Peritoneum (tissue), 1 donor: ENCODE results near the genes NEFH and SLC35E4.

- PRO-cap, result no peak
These were observed 21.6 kb upstream of the RASL10A start for GRCh38 chr22:29337030-29337653.

- PRO-cap, result no peak
These were observed at the start of gene NEFH for GRCh38 chr22:29479801-29480465. Gene NEFH (plus strand): TSS chr22:29480218.

DNA sequence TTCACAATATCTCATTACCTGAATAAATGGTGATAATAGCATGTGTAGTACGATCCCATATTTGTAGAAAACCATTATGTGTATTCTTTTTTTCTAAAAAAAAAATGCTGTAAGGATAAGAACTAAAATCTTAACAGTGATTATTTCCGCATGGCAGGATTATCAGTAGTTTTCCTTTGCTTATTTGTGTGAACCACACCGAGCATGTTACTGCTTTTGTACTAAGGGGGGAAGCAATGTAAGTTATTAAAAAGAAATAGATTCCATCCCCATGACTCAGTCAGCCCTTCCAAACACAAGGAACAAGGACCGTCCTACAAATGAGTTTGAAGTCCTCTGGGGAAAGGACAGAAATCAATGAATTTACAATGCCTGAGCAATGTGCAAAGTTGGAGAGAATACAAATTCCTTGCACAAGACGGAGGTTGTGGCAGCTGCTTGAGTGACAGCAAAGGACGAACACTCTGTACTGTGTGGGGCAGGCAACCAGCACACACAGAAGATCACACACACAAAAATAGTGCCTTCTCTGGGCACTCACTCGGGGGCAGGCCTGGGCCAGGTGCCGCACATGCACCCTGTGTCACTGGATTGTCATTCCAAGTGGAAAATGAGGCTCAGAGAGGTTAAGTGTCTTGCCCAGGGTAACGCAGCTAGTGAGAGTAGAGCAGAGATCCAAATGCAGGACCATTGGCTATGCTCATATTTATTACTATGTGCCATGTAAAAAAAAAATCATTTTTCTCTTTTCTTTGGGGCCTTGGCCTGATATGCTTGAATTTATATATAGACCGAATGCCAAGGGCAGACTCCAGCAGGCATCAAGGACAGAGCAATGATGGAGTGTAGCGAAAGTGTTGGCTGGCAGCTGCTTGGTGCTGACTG lies 11.8 kb downstream of the UQCR10 start:
- PRO-cap, result no peak

DNA sequence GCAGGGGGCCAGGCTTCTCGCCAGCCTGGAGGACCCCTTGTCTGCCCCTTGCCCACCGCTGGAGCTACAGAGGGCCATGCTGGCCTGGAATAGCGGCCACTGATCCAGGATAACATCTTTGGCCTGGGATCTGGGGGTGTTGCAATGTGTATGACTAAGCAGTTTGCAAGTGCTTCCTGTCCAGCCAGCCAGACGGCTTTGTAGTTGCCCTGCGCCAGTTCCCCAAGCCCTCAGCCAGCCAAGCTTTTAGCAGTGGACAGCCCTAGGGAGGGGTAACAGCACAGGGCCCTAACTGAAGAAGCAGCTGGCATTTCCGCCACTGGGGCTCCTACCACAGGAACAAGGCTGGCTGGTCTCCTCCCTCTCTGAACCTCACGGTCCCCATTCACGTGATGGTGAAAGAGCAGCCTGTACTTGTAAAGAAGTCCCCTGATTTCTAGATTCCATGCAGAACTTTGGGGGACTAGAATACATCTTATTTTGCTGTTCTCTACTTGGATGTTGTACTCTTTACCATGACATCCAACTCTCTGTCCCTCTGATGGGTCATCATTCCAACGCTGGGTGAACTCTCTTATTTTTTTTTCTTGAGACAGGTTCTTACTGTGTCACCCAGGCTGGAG lies 32.2 kb downstream of the UQCR10 start:
- PRO-cap, result no peak

DNA sequence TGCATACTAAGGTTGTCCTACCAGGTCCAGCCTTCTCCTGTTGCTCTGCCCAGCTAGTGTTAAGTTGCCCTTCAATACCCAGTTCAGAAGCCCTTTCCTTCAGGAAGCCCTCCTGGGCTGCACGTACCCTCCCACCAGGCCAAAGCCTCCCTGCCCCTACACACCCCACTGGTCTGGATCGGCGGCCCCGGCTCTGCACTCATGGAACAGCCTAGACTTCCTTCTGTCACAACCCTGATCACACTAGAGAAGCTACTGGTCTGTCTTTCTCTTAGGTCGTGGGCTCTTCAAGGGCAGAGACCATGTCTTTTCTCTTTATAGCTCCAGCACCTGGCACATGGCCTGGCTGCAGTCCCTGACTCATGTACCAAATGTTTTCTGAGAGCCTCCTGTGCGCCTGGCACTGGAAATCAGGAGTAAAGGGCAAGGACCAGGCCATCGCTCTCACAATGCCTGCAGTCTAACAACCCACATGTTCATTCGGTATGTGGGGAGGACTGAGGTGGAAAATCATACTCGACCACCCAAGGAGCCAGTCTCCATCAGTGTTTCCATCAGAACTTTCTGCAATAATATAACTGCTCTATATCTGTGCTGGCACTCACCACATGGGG lies 7.5 kb downstream of the ASCC2 start:
- PRO-cap, result no peak

- PRO-cap, result no peak
These were observed 17.7 kb upstream of the ASCC2 start for GRCh38 chr22:29855755-29856144.

GRCh38 chr22:30195796-30196700 lies 50.5 kb downstream of the LIF start:
- PRO-cap, result no peak

DNA sequence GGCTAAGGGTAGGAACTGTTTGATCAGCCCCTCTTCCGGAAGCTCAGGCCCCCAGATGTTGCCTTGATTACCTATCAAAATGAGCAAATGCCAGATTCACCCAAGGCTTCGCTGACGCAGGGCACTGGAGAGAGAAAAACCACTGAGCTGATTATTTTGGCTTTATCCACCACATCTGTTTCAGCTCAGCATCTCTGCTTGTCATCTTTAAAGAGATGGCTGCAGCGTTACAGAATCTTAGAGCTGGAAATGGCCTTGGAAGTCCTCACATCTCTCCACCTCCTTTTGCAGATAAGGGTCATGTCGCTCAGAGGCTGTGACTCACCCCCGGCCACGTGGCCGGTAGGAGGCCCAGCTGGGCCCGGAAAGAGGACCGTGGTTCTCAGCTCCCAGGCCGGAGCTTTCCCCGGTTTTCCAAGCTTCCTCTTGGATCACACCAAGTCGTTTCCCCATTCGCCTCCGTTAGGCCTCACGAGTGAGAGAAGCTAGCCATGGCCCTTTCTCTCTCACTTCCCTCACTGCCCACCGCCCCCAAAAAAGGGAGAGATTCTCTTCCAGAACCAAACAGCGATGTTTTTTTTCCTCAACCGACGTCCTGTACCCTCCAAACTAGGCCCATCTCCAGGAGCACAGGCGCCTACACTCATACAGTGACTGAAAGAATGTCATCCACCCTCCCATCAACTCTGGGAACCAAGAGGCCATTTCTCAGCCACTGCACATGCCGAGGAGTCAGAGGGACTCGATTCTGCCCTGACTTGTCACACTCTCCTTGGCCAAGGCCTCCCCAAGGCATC lies 37.7 kb downstream of the LIF start:
- PRO-cap, result no peak

- PRO-cap, result no peak
These were observed 33.7 kb downstream of the LIF start for GRCh38 chr22:30212877-30213264.

DNA sequence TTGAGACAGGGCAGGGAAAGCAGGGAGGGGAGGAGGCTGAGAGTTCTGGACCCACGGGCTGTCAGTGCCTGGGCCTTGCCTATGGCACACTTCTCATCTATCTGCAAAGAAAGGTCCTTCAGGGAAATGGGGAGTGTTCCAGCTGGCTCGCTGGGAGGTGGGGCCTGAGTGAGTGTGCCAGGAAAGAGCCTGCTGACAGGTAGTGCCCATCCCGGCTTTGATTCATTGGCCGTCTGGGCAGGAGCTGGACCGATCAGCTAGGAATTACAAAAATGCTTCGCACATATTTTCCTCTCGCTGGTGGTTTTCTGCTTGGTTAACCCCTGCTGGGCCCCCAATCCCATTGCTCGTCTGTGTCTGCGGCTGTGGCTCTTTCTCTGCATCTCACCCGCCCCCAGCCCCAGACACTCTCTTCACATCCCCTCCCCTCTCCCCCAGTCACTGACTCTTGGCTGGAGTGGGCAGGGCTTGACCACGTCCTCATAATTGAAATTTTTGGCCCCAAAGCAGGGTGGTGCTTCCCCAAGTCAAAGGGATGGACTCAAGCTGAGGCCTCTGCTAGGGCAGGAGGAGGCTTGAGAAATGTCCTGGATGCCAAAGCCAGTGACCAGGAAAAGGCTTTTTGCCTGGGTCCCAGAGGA lies 10.8 kb downstream of the LIF start:
- PRO-cap, result no peak

DNA sequence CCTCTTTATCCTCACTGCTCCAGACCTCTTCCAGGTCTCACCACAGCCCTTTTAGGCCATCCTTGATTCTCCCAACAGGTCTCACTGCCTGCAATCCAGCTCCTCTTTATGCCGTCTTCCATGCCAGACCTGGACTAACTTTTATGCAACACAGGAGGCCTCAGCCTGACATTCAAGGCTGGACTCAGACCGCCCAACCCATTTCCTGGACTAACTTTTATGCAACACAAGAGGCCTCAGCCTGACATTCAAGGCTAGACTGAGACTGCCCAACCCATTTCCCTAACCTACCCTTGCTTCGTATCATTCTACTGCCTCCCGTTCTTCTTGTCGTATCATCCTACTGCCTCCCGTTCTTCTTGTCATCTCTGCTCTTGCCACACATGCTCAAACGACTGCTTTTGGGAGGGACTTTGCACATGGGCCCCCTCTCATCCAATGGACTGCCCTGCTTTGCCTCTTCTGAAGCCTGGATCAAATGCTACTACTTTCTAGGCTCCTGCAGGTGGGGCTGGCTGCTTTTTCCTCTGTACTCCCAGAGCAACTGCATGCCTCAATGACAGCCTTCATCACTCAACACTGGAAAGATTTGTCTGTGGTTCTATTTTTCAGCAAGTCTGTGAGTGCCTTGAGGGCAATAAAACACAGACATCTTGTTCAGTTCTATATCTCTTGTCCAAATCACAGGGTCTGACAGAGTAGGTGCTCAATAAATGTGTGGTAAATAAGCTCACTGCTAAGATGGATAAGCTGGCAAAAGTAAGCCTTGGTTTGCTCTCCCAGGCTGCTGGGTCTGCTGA lies 7.8 kb downstream of the TBC1D10A start:
- PRO-cap, result no peak

GRCh38 chr22:30341002-30341967 lies 14.5 kb upstream of the TBC1D10A start:
- PRO-cap, result no peak

- PRO-cap, result no peak
These were observed 14.6 kb downstream of the SF3A1 start for GRCh38 chr22:30342057-30342600.

DNA sequence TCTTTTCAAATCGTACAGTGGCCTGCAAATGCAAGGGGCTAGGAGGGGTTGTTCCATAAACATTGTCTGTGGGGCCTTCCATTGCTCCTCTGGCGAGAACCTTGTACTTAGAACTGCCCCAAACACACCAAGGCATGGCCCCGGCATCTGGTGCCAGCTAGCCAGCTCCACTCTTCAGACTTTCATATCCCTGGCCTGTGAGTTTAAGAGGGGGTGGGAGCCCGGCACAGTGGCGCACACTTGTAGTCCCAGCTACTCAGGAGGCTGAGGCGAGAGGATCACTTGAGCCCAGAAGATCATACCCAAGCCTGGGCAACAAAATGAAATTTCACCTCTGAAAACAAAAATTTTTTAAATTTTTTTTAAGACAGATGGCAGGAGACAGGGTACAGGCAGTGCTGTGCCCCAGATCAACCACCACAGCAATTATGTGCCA lies 8.5 kb downstream of the SF3A1 start:
- PRO-cap, result no peak

GRCh38 chr22:30375287-30375717 lies 11.9 kb downstream of the RNF215 start:
- PRO-cap, result no peak

GRCh38 chr22:30401854-30402449 lies 5.1 kb downstream of the SEC14L2 start:
- PRO-cap, result no peak

DNA sequence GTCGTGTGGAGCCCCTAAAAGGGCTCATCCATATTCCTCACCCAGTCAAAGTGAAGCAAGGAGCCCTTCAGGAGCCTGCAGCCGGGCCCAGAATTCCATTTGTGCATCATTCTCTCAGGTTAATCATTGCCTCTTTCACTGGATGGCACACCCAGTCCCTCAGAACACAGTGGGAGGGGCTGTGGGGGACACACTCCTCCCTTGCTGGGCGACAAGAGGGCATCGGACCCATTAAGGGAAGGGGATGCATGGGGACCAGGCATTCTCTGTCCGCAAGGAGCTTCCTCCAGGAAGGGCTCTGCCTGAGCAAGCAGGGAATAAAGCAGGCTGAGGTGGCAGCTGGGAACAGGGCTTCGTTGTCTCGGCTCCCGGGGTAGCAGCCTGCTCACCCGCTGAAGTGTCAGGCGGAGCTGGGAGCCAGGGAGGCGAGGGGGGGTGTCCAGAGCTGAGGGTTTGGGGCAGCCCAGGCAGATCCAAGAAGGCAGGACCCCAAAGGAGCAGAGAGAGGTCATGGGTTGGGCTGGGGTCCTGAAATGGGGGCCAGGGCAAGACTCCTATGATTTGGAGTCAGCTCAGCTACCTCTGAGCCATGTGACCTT lies 1.6 kb downstream of the GAL3ST1 start:
- PRO-cap, result no peak

- PRO-cap, result no peak
These were observed 2.4 kb downstream of the TCN2 start for GRCh38 chr22:30609248-30609910.

DNA sequence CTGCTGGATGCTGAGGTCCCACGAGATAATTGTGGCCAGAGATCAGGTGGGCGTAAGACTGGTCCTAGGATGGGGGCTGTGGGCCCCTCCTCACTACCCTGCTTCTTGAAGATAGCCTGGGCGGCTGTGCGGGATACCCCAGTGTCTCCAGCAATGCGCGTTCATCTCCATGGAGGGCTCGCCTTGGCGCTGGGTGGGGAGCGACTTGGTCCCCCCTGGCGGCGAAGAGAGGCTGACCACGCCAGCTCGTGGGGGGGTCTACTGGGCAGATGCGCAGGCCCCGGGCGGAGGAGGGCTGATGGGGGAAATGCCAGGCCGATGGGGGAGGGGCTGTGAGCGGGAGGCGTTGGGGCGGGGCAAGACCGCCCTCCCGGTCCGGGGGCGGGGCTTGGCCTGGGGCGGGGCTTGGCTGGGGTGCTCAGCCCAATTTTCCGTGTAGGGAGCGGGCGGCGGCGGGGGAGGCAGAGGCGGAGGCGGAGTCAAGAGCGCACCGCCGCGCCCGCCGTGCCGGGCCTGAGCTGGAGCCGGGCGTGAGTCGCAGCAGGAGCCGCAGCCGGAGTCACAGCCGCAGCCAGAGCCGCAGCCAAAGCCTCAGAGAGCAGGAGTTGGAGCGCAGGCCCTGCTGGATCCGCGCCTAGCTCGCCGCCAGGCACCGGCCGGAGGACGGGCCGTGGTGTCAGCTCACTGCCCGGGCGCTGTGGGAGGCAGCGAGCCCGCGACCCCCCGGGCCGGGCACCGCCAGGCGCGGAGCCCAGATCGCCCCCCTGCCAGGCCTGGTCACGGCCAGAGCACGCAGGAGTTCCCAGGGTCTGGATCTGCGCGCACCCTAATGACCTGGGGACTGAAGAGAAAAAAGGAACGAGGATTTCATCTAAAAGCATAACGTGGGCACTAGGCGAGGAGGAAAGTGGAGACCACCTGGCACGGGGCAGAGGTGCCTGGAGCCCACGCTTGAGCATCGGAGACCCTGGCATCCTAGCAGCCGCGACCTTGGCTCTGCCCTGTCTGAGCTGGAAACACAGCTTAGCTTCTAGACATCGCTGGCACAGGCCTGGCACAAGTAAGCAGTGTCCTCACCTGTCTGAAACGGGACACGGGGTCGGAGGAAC lies at the start of gene SLC35E4:
TSS of gene SLC35E4 (plus strand) at position 531 of the 1,109 bp plus-strand sequence.
- PRO-cap, result unidirectional peak, plus-strand start at position 531 of the sequence

DNA sequence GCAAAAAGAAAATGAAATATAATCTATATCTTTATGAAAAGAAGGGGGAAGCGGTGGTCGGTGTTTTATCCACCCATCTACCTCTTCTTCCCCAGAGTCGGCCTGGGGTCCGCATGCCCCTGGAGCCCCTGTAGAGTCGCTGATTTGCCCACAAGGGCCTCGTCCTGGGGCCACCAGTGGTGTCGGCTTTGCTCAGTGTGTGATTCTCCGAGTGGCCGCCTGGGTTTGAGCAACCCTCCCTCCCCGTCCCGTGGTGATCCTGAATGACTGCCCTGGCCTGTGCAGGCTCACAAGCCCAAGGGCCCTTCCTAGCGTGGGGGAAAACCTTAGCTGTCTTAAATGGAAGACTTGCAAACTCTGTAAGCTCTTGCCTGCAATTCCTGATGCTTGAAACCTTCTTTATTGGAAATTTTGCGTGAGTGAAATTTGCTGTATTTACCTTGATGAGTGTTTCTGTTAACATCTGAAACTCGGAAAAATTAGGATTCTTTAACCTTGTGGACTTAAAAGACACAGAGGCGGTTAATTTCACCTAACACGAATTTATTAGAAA lies 128.4 kb downstream of the OSBP2 start:
- PRO-cap, result no peak